SEM (cell line): ENCODE measurements around the genes SNRPD2 and QPCTL.

GRCh38 chr19:45447463-45447990, 20.3 kb upstream of the FOSB start:
- PRO-cap, result no peak

DNA sequence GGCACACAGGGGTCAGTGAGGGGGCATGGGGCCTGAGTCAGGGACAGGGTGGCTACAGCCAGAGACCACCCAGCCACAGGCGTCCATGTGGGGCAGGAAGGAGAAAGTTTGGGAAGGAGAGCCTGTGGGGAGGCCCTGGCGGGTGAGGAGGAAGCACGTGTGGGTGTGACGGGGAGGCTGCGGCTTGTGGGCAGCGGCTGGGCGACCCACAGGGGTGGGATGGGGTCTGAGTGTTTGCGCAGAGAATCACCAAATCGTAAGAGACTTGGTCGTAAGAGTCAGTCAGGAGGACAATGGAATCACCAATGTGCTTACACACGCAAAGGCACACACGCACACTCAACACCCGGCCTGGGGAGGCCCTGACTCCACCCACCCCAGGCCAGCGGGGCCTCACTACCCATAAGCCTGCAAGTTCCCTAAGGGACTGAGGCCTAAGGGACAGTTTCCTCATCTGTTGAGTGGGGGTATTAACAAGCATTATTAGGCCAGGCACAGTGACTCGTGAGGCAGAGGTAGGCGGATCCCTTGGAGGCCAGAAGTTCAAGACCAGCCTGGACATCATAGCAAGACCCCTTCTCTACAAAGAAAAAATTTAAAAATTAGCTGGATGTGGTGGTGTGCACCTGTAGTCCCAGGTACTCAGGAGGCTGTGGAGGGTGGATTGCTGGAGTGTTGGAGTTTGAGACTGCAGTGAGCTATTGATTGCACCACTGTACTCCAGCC, 11.6 kb upstream of the FOSB start:
- PRO-cap, result unidirectional peak, minus-strand start at position 364 of the sequence

DNA sequence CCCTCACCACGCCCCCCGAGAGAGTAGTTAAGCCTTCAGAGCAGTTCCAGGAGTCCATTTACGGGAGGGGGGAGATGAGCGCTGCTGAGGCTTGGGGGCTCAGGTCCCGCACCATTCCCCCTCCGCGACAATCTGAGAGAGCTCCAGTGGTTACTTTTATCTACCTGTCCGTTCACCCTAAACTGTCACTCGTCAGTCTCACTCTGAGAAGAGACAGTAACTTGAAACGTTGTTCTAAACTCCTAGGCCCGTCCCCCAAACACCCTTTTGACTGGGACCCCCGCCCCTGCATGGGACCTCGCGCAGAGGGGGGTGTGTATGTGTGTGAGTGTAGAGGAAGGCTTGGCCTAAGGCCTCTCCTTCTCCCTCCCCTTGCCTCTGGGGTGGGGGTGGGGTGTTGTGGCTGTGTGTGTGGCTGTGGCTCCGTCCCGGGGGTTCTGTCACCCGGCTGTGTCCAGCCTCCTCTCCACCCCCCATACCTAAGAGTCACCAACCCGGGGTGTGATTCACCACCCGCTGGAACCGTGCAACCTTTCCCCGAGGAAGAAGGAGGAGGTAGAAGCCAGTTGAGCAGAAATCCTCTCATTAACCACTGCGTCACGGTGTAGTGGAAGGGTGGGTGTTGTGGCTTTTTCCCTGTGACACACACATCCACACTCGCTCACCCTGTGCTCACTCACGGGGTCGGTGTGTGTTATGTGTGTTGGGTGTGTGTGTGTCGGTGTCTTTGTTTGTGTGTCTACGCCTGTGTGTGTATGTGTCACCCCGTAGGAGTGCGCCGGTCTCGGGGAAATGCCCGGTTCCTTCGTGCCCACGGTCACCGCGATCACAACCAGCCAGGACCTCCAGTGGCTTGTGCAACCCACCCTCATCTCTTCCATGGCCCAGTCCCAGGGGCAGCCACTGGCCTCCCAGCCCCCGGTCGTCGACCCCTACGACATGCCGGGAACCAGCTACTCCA, 2.3 kb downstream of the FOSB start:
- PRO-cap, result bidirectional peak, plus-strand start at position 58 of the sequence, minus-strand start outside the sequence; unidirectional peak, minus-strand start at position 439 of the sequence; unidirectional peak, minus-strand start at position 481 of the sequence

- PRO-cap, result no peak
Observed at GRCh38 chr19:45471917-45472249, 4.1 kb downstream of the FOSB start.

DNA sequence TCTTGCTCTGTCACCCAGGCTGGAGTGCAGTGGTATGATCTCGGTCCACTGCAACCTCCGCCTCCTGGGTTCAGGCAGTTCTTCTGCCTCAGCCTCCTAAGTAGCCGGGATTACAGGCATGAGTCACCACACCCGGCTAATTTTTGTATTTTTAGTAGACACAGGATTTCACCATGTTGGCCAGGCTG, 15.8 kb downstream of the VASP start:
- PRO-cap, result no peak

DNA sequence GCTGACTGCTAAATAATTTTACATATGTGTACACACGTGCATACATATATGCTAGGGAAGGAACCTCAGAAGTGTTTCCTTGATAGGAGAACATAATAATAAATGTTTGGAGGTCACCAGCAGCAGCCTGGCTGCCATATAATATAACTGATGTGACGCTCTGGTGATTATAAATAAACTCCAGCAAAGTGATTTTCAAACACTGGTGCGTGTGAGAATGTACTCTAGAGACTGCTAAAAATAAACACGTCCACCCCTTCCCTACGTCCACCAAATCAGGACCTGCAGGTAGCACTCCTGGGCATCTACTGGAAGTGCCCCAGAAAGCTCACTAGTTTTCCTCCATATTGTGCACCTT, 13.2 kb downstream of the OPA3 start:
- PRO-cap, result no peak

DNA sequence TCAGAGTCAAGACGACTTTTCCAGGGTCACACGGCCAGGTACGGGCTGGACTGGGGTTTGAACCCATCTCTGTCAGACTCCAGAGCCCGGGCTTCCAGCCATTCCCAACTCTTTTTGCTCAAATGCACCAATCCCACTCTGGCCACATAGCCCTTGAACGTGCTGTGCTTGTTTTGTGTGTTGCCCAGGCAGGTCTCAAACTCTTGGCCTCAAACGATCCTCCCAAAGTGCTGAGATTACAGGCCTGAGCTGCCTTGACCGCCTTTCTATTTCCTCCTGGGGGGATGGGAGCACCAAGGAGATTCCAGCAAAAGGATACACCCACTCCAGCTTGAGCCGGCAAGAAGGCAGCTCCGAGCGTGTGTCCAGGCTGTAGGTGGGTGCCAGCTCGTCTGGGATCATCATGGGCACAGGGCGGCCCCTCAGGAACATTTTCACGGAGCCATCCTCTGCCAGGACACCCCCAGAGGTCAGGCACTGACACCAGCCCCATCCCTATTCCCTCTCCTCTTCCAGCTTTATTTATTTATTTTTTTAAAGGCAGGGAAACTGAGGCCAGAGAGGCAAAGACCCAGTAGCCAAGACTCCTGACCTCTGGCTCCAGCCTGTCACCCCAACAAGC, 900 bp downstream of the EML2 start:
- PRO-cap, result no peak

- PRO-cap, result bidirectional peak, plus-strand start at chr19:45692009, minus-strand start at chr19:45691934
Observed at GRCh38 chr19:45691802-45692137, at the start of gene SNRPD2. Gene SNRPD2, minus strand, starts transcription at chr19:45691953.

- PRO-cap, result bidirectional peak, plus-strand start at chr19:45692695, minus-strand start at chr19:45692330; bidirectional peak, plus-strand start at chr19:45692844, minus-strand start at chr19:45692880; bidirectional peak, plus-strand start at chr19:45693089, minus-strand start at chr19:45692987
Observed at GRCh38 chr19:45692138-45693310, at the start of gene QPCTL. Gene QPCTL, plus strand, starts transcription at chr19:45692666.

GRCh38 chr19:45770645-45771276, 1.7 kb upstream of the SIX5 start:
- PRO-cap, result no peak

GRCh38 chr19:45821325-45822063, 6.4 kb upstream of the RSPH6A start:
- PRO-cap, result no peak

DNA sequence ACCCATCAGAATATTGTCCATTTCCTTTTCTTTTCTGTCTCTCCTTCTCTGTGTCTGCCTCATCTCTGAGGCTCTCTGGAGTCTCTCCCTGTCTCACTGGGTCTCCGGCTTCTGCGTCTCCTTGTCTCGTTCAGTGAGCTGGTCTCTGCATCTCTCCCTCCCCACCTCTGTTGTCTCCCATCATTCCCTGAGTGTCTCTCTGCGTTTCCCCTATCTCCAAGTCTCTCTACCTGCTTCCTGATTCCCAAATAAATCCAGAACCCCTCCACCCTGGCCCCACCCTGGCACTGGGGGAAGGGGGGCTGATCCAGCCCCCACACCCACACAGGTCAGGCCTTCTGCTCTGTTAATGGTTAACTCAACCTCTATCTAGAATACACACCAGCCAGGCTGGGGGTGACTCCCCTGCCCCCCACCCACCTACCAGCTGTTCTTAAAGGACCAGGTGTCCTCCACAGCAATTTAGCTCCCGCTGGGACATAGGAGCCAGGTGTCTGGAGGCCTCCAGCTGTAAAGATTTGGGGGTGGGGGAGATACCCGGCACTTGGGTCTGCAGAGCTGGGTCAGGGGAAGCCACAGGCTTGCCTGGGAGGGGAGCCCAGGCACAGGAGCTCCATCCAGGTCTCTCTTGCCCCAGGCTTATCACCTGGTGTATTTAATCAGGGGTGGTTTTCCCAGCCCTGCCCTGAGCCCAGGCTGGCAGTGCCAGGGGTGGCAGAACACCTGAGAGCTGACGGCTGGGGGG, 4.0 kb downstream of the IRF2BP1 start:
- PRO-cap, result no peak

- PRO-cap, result no peak
Observed at GRCh38 chr19:45883263-45883926, 2.5 kb downstream of the IRF2BP1 start.

GRCh38 chr19:46023154-46023632, 340 bp upstream of the PGLYRP1 start:
- PRO-cap, result no peak

DNA sequence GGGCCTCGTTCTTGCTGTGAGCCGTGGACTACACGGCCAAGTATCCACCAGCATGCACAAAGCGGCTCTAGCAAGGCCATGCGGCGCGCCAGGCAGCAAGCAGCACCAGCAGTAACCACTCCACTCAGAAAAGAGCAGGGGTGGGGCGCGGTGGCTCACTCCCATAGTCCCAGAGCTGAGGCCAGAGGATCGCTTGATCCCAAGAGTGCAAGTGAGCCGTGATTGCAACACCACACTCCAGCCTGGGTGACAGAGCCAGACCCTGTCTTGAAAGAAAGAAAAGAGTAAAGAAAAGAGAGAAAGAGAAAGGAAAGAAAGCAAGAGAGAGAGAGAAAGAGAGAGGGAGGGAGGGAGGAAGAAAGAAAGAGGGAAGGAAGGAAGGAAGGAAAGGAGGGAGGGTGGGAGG, 4.6 kb downstream of the CCDC8 start:
- PRO-cap, result no peak

DNA sequence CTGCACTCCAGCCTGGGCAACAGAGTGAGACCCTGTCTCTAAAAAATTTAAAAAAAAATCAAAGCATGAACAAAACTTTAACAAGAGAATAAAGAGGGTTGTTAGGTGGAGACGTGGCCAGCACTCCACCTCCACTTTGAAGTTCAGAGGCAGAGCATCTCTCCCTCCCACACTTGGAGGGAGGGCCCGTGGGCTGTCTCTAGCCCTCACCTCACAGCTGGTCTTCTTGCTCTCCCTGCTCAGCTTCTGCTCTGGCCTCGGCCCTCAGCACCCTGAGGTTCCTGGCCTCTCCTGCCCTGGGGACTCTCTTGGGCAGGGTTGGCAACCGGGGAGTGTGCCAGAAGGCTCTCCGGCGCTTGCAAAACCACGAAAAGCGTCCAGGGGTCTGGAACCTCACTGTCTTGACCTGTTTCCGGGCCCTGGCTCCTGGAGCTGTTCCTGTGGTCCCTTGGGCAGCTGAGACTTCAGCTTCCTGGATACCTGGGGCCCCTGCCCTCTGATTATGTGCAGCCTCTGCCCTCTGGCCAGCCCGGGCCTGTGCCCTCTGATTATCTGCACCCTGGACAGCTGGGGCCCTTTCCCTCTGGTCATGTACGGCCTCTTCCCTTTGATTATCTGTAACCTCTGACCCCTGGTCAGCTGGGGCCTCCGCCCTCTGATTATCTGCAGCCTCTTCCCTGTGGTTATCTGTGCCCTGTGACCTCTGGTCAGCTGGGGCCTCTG, 2.2 kb downstream of the CCDC8 start:
- PRO-cap, result no peak

GRCh38 chr19:46411807-46412568, 1.4 kb downstream of the CCDC8 start:
- PRO-cap, result no peak

GRCh38 chr19:46620237-46621564, 4.2 kb downstream of the PTGIR start:
- PRO-cap, result no peak

GRCh38 chr19:46661848-46662373, 929 bp upstream of the DACT3 start:
- PRO-cap, result unidirectional peak, minus-strand start at chr19:46662111

- PRO-cap, result no peak
Observed at GRCh38 chr19:46700761-46701325, 16.1 kb downstream of the PRKD2 start.